ENCODE measurements around a stretch of chr19.

GRCh38 chr19:13839447-13840326 is 37.2 kb upstream of the NANOS3 start:
- PRO-cap = bidirectional peak, plus-strand start at chr19:13839829, minus-strand start at chr19:13839796

GRCh38 chr19:13847642-13848222 is 29.2 kb upstream of the NANOS3 start:
- PRO-cap = bidirectional peak, plus-strand start at chr19:13847865, minus-strand start at chr19:13847782

DNA sequence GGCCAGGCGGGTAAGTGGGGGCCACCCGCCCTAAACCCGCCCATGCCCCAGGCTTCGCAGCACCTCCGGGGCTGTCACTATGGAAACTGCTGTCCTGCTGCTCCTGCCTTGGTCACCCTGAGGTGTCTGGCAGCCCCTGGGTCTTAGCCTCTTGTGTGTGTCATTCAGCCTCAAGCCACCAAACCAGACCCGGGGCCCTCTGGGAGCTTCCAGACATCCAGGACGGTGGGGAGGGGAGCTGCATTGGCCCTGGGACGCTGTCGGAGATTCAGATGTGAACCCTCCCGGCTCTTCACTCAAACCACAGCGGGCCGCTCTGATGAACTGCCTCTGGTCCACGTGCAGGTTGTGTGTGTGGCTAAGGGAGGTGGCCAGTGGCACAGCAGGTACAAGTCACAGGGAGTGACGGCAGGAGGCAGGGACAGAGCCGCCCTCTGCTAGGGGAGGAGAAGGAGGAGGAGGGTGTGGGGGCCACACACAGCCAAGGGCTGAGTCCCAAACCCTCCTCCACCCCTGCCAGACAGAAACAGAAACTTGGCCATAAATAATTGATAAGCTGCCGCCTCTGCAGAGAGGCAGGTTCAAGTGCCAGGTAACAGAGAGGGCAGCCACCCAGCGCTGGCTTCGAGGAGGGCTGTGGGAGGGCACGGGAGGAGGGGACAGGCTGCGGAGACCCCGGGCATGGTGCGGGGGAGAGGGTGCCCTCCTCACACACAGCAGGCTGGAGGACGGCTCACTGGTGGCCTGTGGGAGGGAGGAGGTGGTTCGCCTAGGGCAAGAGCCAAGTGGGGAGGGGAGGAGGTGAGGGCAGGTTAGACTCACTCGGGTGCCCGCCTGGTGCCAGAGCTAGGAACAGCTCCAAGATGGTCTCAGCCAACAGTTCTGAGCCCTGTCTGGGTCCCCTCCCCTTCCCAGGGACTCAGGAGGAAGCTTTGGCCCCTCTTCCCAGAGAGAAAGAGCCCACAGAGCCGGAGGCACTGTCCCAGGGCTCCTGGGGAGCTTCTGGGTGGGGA is 8.1 kb downstream of the NANOS3 start:
- PRO-cap = no peak

GRCh38 chr19:13886752-13887630 is 10.1 kb downstream of the NANOS3 start:
- PRO-cap = no peak

- PRO-cap = no peak
These were observed 3.6 kb downstream of the DCAF15 start for GRCh38 chr19:13955763-13956420.

DNA sequence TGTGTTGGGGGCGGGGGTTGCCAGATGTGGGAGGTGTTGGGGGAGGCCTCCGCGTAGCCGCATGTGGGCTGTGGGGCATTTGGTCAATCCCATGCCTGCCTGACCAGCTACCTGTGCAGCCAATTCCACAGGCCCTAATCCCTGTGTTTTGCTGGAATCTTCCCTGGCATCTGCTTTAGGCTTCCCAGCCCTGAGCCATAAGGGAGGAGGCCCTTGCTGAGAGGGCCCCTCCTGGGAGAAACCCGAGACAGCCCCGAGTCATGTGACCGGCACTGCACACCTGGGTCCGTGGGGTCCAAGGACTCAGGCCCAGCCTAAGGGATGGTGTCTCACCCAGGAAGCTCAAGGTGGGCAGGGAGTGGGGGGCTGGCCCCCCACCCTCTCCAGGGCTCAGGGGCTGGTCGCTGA is 20.2 kb downstream of the RFX1 start:
- PRO-cap = no peak

GRCh38 chr19:13993482-13994102 is 12.5 kb downstream of the RFX1 start:
- PRO-cap = no peak

DNA sequence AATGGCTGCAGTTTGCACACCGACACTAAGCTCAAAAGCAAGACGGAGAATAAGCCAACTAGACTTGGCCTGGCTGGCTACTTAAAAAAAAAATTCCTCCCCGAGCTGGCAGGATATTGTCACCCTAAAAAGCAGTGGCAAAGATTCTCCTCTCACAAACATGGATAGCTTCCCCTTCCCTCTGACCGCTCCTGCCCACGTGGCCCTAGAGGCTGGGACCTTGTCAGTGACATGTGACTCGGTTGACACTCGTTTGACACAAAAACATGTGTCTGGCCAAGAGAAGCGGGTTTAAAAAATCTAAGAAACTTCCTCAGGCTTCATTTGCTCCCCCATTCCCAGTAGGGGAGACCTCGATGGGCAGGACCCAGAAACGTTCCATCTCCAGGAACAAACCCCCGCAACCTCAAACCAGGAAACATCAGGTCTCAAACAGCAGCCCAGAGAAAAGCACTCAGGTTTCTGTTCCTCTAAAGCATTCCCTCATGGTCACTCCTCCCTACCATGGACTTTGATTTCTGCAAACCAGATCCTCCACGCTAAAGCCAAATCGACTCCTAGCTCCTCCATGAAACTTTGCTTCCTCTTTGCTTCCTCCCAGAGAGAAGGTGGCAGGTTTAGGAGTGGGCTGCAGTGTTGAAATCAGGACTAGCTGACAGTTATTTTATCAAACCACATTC is 1.2 kb downstream of the RFX1 start:
- PRO-cap = no peak

DNA sequence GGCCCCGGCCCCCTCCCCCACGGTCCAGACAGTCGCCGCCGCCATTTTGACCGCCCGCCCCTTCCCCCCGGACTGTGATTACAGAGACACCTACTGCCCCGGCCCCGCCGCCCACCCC is 311 bp downstream of the RFX1 start:
- PRO-cap = no peak

DNA sequence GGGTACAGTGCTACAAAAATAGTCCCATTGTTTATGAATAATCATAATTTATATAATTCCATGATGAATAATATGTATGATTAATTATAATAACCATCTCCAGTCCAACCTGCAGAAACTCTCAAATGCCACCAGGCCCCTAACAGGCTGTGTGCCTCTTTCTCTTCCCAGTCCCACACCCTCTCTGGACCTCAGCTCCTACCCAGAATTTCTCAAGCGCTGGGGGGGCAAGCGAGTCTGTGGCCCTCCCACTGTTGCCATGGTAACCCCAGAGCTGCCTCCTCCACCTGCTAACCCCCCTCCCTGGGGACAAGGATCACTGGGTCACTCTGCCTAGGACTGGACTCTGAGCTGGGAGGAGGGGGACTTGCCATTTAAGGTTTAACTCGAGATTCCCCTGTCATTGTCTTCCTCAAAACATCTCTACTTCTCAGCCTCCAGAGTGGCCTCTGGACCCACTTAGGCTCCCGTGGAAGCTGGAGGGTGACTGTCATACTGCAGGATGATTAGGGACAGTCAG is 2.3 kb downstream of the PALM3 start:
- PRO-cap = no peak

DNA sequence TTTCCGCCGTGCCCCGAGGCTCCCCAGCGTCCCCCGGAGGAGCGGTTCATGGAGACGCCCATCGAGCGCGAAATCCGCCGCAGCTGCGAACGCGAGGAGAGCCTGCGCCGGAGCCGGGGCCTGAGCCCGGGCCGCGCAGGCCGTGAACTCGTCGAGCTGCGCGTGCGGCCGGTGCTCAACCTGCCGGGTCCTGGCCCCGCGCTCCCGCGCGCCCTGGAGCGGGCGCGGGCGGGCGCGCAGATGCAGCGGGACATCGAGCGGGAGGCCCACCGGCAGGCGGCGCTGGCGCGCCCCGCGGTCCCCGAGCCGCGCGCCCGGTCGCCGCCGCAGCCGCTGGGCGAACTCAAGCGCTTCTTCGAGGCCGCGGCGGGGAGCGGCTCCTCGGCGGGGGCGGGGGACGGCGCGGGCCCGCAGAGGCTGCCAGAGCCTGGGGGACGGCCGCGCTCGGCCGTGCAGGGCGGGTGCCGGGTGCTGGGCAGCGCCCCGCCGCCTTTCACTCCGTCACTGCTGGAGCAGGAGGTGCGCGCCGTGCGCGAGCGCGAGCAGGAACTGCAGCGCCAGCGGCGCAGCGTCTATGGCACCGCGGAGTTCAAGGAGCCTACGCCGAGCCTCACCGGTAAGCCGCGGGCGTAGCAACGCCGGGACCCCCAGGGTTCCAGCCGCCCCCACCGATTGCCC is 815 bp downstream of the MISP3 start:
- PRO-cap = bidirectional peak, plus-strand start at position 501 of the sequence, minus-strand start at position 150 of the sequence

DNA sequence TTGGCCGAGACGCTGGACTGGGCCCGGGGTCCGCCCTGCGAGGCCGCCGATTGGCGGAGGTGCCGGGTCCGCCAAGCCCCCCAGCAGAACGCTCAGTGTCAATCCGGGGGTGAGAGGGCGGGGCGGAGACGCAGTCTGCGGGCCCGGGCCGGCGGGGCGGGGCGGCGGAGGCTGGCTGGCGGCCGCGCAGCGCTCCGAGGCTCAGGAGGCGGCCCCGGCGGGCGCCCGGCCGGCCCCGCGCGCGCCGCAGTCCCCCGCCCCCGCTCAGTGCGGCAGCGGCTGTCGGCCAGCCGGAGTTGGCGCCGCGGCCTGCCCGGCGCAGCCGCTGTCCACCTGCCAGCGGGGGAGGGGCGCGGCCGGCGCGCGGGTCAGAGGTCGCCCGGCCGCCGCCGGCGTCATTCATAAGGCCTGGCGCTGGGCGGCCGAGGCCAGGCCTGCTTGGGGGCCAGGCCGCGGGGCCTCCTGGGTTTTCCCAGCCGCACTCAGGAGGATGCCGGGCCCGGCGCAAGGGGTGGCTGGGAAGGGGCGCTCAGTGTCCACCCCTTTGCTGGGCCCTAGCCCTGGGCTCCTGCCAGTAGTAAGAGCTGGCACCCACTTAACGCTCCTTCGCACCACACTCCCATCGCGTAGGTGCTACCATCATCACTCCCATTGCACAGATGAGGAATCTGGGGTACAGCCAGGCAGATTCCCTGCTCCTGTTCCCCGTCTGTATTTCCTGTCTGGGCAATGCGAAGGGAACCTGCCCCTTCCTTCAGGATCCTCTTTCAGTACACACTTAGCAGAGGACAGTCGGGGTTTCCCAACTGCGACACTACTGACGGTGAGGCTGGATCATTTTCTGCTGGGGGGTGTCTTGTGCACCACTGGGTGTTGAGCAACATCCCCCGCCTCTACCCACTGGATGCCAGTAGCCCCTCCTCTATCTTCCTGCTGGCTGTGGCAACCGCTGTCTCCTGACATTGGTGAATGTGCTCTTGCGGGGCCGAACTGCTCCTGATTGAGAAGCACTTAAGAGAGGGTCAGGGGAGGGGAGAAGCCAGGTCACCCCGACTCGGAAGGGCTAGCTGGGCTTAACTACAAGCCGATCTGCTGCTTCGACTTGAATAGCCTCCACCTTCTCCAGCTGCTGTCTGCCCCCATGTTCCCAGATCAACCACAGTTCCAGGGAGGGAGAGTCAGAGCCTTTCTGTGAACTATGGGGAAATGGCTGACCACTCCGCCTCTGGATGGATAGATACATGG is 808 bp upstream of the PRKACA start:
- PRO-cap = bidirectional peak, plus-strand start at position 128 of the sequence, minus-strand start outside the sequence; bidirectional peak, plus-strand start at position 402 of the sequence, minus-strand start at position 343 of the sequence

GRCh38 chr19:14149148-14150208 is 13.1 kb upstream of the ASF1B start:
- PRO-cap = no peak

- PRO-cap = no peak
These were observed 30.1 kb upstream of the ASF1B start for GRCh38 chr19:14166180-14167109.

DNA sequence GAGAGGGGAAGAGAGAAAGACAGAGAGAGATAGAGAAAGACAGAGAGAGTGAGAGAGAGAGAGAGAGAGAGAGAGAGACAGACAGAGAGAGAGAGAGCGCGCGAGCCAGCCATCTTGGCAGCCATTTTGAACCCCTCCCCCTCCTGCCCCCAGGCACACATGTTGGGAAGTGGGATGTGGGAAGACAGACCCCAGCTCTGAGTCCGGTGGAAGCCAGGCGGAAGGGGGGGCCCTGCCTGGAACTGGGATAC is 1.4 kb downstream of the ADGRL1 start:
- PRO-cap = no peak

- PRO-cap = no peak
These were observed 621 bp downstream of the ADGRL1 start for GRCh38 chr19:14205325-14205771.

- PRO-cap = no peak
These were observed 43.4 kb upstream of the ADGRL1 start for GRCh38 chr19:14248904-14250241.

- PRO-cap = bidirectional peak, plus-strand start at chr19:14419615, minus-strand start at chr19:14419341
These were observed 393 bp upstream of the DDX39A start for GRCh38 chr19:14419453-14420015.

DNA sequence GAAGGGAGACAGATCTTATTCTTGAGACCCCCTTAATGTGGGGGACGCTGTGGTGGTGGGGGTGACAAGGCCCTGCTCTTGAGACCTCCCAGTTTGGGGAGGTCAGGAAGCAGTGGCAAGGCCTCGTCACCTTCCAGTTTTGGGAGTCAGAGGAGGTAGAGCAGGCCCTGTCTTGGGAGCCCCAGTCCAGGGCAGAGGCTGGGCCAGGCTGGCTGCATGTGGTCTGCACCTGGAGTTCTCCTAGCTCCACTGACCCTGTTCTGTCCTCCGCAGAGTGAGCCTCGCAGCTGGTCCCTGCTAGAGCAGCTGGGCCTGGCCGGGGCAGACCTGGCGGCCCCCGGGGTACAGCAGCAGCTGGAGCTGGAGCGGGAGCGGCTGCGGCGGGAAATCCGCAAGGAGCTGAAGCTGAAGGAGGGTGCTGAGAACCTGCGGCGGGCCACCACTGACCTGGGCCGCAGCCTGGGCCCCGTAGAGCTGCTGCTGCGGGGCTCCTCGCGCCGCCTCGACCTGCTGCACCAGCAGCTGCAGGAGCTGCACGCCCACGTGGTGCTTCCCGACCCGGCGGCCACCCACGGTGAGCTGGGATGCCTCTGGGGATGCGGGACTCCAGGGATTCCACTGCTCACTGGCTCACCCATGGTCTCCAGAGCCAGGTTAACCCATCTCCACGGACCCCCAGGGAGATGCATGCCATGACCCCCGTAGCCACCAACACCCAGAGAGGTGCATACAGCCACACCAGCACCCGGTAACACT is 7.9 kb downstream of the PKN1 start:
- PRO-cap = no peak

DNA sequence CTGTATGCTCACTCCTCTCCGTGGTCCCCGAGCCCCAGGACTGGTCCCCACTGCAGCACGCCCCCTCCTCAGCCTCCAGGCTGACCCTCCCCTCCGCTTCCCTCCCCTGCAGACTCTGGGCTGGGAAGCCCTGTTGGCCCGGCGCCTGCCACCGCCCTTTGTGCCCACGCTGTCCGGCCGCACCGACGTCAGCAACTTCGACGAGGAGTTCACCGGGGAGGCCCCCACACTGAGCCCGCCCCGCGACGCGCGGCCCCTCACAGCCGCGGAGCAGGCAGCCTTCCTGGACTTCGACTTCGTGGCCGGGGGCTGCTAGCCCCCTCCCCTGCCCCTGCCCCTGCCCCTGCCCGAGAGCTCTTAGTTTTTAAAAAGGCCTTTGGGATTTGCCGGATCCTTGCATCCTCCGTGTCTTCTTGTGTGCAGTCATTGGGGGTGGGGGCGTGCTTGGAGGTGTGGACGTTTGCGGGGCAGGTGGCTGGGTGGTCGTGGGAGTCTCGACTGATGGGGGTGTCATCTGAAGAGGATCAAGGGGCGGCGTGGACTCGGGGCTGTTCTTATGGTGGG is 3.6 kb downstream of the PTGER1 start:
- PRO-cap = no peak